ENCODE data around the genes GC and EPGN.

- PRO-cap, 8 experiments: no peak in any of the 8 experiments
Measured at GRCh38 chr4:70994692-70995130, 1.3 kb downstream of the DCK start.

GRCh38 chr4:71059688-71060103, 66.2 kb downstream of the DCK start:
- PRO-cap, 8 experiments: no peak in any of the 8 experiments

DNA sequence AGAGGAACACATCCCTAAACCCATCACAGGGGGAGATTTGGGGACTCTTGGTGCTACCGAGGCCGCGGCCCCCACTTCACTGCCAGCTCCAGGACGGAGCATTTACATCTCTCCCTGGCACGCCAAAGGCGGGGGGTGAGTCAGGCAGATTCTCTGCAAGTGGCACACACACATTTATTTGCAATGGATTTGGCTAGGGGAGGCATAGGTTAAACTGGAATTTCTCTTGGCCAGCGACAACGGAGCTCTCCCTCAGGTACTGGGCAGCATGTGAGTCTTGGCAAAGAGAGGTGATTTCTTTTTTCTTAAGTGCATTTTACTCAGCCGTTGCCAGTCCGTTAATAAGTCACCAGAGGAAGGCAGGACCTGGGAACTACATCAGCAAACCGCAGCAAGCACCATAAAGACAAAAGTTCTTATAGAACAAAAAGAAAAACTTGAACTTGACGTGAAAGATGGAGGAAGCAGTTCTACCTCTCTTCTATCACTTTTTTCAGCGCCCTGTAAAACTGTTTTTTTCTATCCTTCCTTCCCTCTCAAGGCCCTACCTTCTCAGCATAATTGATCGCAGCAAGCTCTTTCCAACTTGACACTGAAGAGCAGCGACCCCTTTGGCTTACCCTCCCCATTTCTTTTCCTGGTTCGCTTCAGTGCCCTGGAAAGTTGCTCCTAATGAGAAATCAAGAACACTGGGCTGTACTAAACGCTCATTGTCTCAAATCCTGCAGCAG, 908 bp downstream of the SLC4A4 start:
- PRO-cap, 8 experiments: peak in 1 of 8 experiments; most common plus-strand start position 428 of the sequence (in 1); most common minus-strand start position 292 of the sequence (in 1)

- PRO-cap, 8 experiments: no peak in any of the 8 experiments
Measured at GRCh38 chr4:71236267-71236712, 49.2 kb downstream of the SLC4A4 start.

DNA sequence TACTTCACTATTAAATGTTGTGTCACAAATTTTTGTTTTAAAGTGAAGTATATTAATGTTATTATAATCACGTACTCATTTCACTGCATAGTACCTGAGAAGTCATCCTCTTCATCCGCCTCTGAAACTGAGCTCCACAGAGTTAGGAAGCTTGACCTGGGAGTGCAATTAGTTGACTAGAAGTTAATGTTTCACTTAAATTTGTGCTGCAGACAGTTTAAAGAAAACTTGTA, 254.1 kb downstream of the SLC4A4 start:
- PRO-cap, 8 experiments: no peak in any of the 8 experiments

DNA sequence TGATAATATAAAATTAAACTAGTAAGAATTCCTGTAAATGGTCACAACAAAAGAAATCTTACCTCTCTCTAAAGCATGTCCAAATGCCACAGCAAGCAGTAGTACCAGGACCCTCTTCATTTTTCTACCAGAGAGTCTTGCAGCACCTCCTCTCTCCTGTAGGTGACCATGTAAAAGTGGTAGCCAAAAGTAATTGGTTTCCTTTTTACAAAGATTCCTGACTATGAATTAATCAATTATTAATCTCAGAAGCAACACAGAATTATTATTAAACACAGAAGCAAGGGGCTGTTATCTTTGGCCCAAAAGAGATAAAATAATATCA, at the start of gene GC:
Gene GC (minus strand): TSS at position 181 of the 325 bp plus-strand sequence.
- PRO-cap, 8 experiments: no peak in any of the 8 experiments

GRCh38 chr4:72567706-72568812, 962 bp downstream of the ADAMTS3 start:
- PRO-cap, 8 experiments: no peak in any of the 8 experiments

GRCh38 chr4:72924760-72925231, 144.7 kb downstream of the COX18 start:
- PRO-cap, 8 experiments: no peak in any of the 8 experiments

- PRO-cap, 8 experiments: no peak in any of the 8 experiments
Measured at GRCh38 chr4:73192204-73193046, 66.2 kb downstream of the ANKRD17 start.

GRCh38 chr4:73409099-73409516, 5.0 kb downstream of the ALB start:
- PRO-cap, 8 experiments: no peak in any of the 8 experiments

GRCh38 chr4:73481299-73481643, 274 bp upstream of the AFM start:
- PRO-cap, 8 experiments: no peak in any of the 8 experiments

DNA sequence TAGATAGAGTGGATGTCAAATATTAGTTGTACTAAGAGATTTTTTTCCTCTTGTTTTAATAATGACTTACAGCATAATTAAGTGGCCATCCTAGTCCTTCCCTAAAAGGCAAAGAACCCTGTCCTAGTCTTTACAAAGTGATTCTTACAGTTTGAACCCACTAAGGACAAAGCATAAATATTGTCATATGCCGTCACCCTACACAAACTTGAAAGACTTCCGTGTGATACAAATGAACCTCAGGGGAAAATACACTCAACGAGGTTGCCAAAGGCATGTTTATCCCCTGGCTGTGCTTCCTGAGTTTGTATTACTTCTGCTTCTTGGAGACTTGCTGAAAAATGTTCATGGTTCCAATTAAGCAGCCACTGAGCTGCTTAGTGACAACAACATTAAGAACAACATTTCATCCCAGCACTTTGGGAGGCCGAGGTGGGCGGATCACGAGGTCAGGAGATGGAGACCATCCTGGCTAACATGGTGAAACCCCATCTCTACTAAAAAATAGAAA, 16.4 kb downstream of the RASSF6 start:
- PRO-cap, 8 experiments: no peak in any of the 8 experiments

DNA sequence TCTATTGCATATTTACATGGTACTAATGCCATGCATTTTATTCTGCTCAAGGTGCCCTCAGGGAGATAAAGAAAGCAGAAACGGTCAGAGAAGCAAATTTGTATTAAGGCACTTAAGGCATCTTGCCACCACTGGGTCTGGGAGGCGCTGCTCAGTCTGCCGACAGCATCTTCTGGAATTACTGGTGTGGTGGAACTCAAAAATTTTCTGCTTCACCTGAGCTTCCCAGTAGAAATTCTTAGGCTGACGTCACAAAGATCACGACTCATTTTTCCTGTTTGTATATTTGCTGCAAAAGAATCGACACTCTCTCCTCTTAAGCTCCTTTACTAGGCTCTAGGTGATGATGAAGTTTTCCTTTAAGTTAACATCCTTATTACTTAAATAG, 3.0 kb downstream of the RASSF6 start:
- PRO-cap, 8 experiments: no peak in any of the 8 experiments

GRCh38 chr4:73720786-73721212, 19.6 kb upstream of the CXCL8 start:
- PRO-cap, 8 experiments: no peak in any of the 8 experiments

GRCh38 chr4:73742640-73743079, 2.3 kb downstream of the CXCL8 start:
- PRO-cap, 8 experiments: peak in 3 of 8 experiments; most common plus-strand start chr4:73742961 (in 3)

DNA sequence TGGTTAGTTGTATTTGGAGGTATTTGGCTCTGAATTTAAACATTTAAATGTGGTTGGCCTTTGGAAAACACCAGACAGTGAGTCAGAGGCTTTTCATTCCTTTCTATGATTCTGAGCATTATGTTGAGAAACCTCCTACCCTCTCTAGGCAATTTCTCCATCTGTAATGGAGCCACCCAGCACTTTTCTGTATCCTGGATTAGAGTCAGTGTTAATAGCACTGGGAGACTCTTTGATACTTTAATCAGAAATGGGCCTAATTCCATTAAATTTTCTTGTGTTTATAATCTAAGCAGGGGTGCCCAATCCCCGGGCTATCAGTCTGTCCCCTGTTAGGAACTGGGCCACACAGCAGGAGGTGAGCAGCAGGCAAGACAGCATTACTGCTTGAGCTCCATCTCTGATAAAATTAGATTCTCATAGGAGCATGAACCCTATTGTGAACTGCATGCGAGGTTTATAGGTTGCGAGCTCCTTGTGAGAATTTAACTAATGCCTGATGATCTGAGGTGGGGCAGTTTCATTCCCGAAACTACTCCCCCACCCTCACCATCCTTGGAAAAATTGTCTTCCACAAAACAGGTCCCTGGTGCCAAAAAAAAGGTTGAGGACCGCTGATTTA, 48.2 kb downstream of the CXCL1 start:
- PRO-cap, 8 experiments: no peak in any of the 8 experiments

DNA sequence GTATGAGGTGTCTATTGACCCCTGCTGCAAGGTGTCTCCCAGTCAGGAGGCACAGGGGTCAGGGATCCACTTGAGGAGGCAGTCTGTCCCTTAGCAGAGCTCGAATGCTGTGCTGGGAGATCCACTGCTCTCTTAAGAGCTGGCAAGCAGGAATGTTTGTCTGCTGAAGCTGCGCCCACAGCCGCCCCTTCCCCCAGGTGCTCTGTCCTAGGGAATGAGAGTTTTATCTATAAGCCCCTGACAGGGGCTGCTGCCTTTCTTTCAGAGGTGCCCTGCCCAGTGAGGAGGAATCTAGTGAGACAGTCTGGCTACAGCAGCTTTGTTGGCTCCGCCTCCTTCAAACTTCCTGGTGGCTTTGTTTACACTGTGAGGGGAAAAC, 56.7 kb downstream of the MTHFD2L start:
- PRO-cap, 8 experiments: no peak in any of the 8 experiments

DNA sequence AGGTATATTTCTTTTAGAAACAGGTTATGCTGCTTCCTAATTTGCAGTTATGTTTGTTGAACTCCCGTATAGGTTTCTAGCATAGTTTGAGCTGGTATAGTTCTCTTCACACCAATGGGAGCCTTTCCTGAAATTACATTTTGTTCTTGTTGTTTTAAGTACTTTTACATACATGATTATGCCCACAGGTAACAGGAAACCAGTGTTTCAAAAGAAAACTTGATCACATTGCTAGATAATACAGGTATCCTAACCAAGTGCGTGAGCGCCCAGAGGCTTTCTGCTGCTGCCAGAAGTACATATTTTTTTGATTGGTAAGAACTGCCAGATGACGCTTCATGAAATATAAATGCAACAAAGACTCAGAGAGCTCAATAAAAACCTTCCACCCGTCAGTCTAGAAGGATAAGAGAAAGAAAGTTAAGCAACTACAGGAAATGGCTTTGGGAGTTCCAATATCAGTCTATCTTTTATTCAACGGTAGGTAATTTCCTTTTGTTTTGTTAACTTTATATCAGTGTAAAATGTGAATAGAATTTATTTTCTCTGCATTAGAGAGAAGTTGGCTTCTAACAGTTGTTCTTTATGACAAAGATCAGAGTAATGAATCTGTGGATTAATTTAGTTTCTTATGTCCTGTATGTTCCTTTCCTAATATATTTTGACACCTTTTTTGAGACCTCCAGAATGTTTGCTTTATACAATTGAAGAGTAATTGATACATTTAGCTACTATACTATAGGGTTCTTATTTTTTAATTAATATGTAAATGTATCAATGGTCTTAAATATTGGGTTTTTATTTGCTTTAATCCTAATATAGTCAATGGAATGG, at the start of gene EPGN:
Gene EPGN (plus strand): TSS at position 374 of the 834 bp plus-strand sequence.
- PRO-cap, 8 experiments: no peak in any of the 8 experiments

DNA sequence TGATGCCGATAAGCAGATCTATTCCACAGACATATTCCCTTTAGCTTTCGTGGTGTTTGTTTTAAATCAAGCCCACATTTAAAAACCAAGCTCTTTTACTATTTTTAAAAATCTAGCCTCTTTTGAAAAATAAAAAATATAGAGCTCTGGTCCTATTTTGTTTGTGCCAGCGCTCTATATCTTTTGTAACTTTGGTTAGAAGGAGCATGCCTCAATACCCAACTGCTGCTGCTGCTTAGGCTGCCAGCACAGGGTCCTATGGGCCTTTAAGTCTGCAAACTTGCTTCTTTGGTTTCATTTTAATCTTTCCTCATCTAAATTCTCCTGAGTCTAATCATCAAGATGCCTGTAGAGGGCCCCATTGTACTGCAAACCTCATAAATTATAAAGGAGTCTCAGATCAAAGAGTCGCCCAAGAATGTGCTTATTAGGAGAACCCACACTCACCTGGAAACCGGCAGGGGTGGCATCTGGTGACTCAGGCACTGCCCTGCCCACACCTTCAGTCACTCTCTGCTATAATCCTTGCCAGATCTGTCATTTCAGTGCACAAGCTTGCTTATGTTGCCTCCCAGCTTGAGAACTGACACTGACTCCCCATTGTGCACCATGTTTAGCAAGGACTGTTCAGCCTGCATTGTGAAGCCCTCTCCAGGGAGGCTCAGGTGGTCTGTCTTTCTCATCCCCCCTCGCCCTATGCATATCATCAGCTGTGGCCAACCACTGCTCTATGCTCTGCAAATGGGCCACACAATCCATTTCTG, 12.2 kb downstream of the EPGN start:
- PRO-cap, 8 experiments: no peak in any of the 8 experiments

DNA sequence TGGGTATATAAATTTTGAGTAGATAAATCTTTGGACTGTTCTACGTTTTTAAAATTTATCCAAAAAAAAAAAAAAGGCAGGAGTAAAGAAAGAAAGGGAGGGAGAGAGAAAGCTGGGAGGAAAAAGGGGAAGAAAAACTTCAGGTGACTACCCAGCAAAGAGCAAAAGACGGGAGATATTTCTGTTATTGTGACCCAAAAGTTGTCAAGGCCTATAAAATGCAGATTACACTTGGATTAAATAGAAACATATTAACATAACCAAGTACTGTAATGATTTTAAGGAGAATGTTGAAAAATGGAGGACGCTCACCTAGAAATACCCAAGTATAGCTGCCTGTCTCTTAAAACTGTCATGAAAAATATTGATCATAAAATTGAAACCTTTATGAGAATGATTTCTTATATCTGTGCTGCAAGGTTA, 24.1 kb downstream of the EPGN start:
- PRO-cap, 8 experiments: no peak in any of the 8 experiments

Measured in peripheral blood mononuclear cell (primary cell).